ENCODE measurements around a stretch of chr9.

- PRO-cap, 2 experiments, result no peak in any of the 2 experiments
These were observed 141.4 kb downstream of the AOPEP start for GRCh38 chr9:94867748-94868391.

GRCh38 chr9:94936431-94936838, 209.9 kb downstream of the AOPEP start:
- PRO-cap, 2 experiments, result no peak in any of the 2 experiments

- PRO-cap, 2 experiments, result peak in 1 of 2 experiments; most common plus-strand start chr9:95023358 (in 1)
These were observed 294.4 kb downstream of the FANCC start for GRCh38 chr9:95022778-95023873.

DNA sequence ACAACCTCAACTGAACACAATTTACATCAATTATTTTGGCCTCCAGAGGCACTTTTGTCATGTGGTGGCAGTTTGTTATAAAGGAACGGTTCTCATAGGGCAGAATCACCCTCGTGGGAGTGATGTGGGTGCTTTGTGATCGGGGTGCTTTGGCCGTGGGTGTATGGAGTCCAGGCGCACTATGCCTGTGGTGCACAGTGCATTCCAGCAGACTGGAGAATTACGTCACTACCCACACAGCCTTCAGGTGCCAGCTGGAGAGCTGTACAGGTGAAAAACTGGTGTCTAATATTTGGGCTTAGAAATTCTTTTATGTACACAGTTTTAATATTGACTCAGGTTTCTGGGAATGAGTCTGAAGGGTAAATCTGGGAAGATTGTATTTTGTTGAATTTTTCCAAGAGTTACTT, 289.3 kb downstream of the FANCC start:
- PRO-cap, 2 experiments, result no peak in any of the 2 experiments

DNA sequence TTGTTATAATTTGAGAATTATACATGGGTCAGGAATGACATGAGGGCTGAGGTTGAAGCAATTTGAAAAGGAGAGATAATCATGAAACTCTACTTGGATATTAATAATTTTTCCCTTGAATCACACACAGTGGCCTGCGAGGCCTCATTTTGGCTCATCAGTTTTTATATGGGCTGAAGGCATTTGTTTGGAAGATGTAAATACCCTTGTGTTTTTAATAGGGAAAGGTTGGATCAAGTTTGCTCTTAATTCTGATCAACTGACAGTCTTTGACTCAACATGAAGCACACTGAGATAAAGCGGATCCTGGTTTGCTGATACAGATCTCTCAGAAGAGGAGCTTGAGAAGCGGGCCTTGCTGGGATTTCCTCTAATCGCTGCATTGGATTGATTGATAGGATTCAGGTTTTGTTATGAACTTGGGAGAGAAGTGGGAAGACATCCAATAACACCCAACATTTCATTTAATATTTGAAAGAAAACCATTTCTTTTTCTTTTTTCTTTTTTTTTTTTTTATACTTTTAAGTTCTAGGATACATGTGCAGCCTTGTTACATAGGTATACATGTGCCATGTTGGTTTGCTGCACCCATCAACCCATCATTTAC, 282.9 kb downstream of the FANCC start:
- PRO-cap, 2 experiments, result no peak in any of the 2 experiments

DNA sequence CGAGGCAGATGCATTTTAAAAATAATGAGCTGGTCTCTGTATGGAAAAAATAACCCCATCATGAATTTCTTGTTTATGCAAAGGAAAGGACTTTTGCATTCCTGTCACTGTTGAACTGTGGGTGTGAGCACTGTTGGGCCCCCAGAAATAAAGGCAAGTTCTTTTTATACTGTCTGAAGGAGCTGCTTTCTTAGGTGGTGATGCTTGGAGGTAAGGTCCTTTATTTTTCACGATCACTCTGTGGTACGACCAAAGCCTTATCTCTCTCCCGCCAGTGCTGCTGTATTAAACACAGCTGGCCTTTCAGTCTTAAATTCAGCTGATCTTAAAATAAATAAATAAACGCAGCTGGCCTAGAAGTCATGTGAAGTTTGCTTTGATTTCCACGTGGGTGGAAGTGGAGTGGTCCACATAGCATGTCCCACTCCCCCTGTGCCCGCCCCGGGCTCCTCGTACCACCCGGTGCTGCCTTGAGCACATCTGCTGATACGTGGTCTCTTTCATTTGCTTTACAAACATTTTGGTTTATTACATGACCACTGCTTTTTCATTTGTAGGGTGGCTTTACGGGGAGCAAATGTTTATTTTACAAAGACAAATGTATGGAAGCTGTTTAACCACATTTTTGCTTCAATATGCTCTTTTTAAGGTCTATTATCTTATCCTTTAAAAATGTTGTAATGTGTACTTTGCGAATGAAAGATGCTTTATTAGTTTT, 260.4 kb downstream of the FANCC start:
- PRO-cap, 2 experiments, result peak in 1 of 2 experiments; most common plus-strand start position 479 of the sequence (in 1); most common minus-strand start position 279 of the sequence (in 1)

- PRO-cap, 2 experiments, result no peak in any of the 2 experiments
These were observed 247.0 kb downstream of the FANCC start for GRCh38 chr9:95070409-95071043.

GRCh38 chr9:95077637-95078441, 239.7 kb downstream of the FANCC start:
- PRO-cap, 2 experiments, result peak in 1 of 2 experiments; most common minus-strand start chr9:95078225 (in 1)

DNA sequence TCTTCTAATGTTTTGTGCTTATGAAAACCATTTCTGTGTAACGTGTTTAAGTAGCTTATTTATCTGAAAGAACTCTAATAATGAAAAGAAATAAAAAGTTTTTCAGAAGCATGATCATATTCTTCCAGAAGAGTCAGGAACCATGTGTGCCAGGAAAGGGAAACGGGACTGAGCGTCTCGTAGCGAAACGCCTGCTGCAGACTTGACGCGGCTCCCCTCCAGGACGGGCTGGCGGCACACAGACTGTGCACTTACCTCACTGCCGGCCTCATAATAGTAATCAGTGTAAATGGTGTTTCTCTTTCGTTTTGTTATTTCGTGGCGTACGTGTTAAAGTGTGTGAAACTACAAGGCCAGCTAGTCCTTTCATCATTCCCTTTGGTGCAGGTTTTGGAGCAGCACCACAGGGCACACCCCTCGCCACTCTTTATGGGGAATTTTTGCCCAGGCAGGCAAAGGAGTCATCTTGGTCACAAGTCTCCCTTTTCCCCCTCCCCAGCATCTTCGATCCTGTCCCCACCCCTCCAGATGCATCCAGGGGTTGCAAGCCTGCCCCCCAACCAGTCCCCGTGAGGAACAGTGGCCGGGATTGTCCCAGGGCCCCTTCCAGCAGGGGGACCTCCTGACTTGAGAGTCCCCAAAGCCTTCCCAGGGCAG, 233.2 kb downstream of the FANCC start:
- PRO-cap, 2 experiments, result peak in 1 of 2 experiments; most common plus-strand start position 199 of the sequence (in 1); most common minus-strand start position 204 of the sequence (in 1)

DNA sequence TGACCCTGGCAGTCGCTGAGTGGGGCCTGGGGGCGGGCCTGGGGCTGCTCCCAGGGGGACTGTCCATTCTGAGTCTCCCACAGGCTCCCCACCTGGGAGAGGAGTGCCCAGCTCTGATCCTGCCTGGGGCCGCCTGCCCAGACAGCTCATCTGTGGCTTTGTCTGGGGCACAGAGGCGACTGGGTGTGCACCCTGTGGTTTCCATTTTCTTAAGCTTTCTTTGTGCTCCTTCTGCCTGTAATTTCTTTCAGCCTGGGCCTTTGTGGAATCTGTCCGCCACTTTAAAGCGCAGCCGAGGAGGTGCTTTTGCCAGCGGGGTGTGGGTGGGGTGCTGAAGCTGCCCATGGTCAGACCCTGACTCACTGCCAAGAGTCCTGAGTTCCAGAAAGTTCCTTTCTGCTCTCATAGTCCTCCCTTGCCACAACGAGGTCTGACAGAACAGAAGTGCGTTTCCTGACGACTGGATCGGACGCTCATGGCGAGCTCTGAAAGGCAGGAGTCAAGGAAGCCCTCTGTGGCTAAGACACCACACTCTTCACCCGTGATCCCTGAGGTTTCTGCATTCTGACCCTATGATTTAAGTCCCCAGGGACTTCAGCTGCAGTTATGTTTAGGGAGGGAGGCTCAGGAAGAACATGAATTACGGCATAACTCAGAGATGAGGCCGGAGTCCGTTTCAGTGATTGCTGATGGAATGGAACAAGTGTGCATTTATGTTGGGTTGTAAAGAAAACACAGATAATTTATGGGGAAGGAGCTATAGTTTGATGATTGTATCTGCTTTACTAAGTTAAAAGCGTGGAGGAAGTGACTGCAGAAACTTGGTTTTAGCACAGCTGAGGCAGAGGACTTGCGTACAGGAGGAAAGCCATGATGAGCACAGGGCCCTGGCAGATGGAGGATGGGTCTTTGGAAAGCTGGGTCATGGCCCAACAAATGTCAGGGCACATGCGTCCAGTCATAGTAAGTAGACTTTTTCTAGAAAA, 224.9 kb downstream of the FANCC start:
- PRO-cap, 2 experiments, result no peak in any of the 2 experiments

DNA sequence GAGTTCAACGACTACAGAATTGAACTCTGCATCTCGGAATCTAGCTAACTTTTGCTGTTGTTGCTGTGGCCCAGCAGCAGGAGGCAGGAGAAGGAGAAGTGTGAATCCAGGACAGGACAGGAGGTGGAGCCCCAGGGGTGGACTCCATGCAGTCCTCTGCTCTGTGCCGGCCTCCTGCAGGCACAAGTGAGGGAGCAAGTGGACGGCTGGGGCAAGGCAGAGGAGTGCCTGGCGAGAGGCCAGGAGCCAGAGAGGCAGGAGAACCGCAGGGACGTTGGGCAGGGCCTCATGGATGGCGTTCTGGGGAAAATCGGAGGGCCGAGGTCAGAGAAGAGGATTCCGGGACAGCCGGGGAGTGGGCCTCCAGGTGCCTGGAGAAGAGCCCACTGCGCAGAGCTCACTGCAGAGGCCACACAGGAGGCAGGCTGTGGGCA, 214.1 kb downstream of the FANCC start:
- PRO-cap, 2 experiments, result peak in 1 of 2 experiments; most common plus-strand start position 151 of the sequence (in 1); most common minus-strand start position 172 of the sequence (in 1)

- PRO-cap, 2 experiments, result no peak in any of the 2 experiments
These were observed 205.9 kb downstream of the FANCC start for GRCh38 chr9:95111585-95112099.

- PRO-cap, 2 experiments, result no peak in any of the 2 experiments
These were observed 204.6 kb downstream of the FANCC start for GRCh38 chr9:95112668-95113524.

- PRO-cap, 2 experiments, result no peak in any of the 2 experiments
These were observed 169.8 kb downstream of the FANCC start for GRCh38 chr9:95147700-95148129.

- PRO-cap, 2 experiments, result no peak in any of the 2 experiments
These were observed 2.6 kb downstream of the PTCH1 start for GRCh38 chr9:95506312-95507065.

DNA sequence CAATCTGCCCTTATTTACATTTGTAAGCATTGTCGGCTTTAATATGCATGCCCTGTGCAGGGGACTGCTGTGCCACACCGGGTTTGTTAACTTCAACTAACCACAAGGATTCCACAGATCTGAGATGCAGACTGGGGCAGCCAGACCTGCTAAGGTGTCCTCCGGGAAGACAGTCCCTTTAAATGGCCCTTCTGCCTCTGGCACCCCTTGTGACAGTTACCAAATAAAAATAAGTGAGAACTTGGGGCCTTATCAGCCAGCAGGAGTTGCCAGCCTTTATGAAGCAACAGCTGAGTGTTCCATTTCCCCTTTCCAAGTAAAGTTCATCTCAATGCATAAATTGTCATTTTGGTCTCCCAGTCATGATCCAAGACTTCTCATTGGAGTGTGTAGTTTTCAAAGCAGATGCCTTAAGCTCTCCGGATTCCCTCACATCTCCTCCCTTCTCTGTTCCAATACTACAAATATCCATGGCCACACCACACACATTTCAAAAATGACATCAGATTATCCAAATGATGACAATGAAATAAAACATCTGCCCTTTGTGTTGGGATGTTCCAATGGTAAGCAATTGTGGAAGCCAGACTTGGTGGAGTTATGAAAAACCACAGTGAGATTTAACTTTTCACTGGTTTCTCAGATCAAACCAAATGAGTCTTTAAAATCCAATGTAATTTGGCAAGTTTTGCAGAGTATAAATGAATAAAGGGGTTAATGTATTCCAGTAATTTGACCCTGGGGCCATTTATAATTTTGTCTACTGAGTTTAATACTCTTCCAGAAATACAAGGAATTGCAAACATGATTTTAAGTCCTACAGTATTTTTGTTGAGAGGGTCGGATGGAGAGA, 3.8 kb upstream of the PTCH1 start:
- PRO-cap, 2 experiments, result no peak in any of the 2 experiments

- PRO-cap, 2 experiments, result no peak in any of the 2 experiments
These were observed 118.4 kb upstream of the ERCC6L2 start for GRCh38 chr9:95757125-95757495.

DNA sequence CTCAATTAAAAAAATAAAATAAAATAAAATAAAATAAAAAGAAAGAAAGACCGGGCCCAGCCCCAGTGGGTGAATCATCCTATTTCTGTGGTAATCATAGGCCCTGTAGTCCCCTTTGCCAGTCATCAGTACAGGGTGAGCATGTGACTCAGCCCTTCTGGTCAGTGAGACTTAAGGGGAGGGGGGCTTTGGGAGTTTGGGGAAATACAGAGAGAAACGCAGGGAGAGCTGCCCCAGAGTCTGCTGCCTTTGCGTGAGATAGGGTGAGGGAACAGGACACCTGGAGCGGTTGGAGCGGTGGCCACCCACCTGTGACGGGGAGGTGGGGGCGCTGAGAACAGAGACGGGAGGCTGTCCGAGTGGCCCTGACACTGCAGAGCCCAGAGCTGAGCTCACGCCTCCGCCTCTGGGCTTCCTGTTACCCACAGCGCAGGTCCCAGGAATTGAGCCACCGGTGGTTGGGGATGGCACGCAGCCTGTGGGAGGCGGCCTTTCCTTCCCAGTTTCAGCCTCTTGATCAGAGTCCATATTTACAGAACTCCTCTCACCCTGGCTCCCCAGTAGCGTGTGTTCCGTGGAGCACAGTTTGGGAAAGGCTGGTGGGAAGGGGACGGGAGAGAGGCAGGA, 92.0 kb upstream of the ERCC6L2 start:
- PRO-cap, 2 experiments, result no peak in any of the 2 experiments

DNA sequence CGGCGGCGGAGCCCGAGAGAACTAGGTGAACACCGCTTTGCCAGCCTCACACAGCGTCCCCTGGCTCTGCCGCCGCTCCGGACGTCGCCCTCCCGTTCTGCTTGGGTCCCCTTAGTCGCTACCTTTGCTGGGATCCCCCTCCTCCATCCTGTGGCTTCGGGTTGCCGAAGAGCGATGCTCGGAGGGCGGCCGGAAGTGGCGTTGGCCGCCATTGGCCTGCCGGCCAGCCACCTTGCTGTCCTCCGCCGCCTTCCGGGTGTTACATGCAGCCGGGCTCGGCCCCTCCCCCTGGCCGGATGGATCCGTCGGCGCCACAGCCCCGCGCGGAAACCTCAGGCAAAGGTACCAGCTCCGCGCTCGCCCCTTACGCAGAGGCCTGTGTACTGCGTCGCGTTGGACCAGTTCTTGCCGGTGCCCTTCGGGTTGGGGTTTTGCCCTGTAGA, 273 bp downstream of the ERCC6L2 start:
- PRO-cap, 2 experiments, result peak in 1 of 2 experiments; most common plus-strand start position 314 of the sequence (in 1); most common minus-strand start position 258 of the sequence (in 1)

DNA sequence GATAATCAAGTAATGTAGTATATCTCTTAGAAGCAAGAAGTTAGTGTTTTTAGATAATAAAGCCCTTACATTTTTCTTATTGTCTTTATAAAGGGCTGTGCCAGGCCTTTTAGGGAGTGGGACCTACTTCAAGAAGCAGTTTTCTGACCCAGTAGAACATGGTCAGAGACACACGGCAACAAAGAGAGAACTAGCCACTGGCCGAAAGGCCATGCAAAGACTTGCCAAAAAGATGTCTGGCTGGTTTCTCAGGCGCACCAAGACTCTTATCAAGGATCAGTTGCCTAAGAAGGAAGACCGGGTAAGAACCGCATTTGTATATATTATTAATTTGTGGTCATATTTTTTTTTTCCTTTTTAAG, 40.6 kb downstream of the ERCC6L2 start:
- PRO-cap, 2 experiments, result no peak in any of the 2 experiments